Pulmonary artery (tissue), 1 donor: ENCODE measurements around the genes OR8G5, PANX3, SPA17 and MSANTD2.

- PRO-cap = no peak
Observed at GRCh38 chr11:123478244-123478693, 48.2 kb downstream of the GRAMD1B start.

DNA sequence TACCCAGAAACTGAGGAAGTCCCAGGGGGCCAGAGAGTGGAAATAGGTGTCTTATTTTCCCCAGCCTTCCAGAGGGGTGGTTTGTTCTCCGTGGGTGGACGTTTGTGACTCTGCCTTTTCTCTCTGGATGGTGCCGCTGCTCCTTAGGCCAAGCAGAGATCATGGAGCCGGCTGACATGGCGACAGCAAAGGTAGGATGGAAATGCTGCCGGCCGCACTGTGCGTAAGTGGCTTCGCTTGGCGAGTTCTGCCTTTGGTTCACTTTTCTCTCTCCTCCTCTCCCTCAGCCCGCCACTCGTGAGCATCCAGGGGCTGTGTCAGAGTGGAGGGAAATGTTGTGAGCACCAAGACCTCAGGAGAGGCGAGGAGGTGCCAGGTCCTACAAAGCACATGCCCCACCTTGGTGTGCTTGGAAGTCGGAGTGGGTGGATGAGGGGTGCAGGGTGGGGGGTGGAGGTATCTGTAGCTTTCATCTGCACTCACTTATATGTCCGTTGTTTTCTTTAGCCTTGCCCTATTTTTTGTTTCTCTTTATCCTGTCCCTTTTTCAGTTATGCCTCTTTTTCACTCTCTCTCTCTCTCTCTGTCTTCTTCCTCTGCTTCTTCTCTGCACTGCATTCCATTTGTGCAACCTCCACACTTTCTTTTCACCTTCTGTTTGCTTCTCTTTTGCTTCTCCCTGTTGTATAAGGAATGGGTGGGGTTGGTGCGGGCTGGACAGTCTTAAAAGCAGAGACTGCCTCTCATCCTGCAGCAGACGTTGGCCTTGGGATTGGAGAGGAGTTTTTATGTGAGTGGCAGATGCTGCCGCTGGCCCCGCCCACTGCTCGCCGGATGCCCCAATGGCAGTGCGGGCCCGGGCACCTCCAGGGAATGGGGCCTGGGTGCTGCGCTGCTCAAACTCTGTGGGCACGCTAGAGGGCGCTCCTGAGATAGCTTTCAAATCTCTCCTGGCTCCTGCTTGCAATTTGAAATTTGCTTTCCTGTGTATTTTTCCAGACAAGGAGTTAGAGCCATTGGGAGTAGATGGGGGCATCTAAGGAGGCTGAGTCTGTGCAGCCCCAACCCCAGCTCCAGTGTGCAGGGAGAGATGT lies 80.8 kb downstream of the GRAMD1B start:
- PRO-cap = no peak

DNA sequence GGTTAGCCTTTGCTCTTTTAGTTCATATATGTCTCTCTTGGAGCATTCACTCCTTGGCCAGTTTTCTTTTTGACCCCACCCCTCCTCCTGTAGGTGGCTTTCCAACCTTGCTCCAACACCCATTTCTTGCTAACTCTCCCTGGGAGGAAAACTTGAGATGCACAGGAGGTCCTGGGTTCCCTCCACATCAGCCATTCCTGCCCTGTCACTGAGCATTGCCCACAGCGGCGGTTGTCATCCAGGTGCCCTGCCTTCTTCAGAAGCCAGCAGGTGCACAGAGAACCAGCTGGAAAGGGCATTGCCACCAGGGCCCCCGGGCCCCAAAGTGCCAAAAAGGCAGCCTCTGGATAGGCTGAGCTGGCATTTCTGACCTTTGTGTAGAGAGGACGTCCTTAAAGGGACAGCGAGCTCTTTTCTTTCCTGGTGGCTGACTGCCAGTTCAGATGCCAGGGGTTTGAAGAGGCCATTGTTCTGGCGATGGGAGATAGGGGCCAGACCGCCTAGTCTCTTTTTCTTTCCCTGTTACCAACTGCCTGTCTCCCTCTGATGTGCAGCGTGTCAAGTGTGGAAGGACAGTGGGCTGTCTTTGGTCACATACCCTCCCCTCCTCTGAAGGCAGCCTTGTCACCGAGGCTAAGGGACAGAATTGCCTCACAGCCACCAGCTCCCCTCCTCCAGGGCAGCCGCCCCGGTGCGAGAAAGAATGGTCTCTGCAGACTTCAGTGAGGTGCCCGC lies 109.8 kb downstream of the SCN3B start:
- PRO-cap = no peak

GRCh38 chr11:123574399-123575101 lies 79.9 kb downstream of the SCN3B start:
- PRO-cap = no peak

GRCh38 chr11:123822489-123823144 lies 16.5 kb upstream of the OR6M1 start:
- PRO-cap = no peak

DNA sequence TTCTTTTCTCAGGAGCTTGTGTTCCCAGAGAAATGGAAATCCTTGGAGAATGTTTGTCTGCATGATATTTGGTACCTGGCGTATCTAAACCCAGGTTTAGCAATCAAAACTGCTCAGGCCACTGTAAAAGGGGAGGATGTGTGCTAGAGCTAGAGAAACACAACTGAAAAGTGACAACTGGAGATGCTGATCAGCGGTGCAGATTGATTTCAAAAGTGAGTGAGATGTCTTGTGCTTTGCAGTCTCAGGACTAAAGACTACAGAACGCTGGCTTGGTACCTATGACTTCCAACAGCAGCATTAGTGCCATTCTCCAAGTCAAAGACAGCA lies at the start of gene OR8G5:
OR8G5 (plus strand) TSS at position 116 of the 330 bp plus-strand sequence.
- PRO-cap = no peak

GRCh38 chr11:124611267-124611589 lies at the start of gene PANX3:
Gene PANX3, plus strand, starts transcription at chr11:124611428.
- PRO-cap = no peak

DNA sequence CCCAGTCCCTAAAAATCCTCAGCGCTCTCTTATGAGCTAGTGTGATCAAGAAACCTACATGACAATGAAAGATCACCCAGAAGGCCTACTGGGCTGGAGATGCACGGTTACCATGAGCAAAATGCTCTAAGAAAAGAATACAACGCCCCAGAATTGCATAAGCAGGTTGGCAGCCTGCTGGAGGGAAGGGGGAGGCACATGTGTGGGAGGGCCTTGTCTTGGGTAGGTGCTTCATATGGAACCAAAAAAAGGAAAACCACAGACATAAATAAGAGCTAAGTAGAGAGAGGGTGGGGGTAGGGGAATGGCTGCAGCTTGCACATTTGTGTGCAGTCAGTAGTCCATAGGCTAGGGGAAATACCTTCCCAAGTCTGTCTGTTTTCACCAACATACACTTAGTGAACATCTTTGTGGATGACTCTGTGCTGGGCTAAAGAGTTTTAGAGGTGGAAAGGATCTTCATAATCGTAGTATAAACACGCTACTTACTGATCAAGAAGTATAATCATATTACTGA lies 2.8 kb downstream of the SIAE start:
- PRO-cap = no peak

DNA sequence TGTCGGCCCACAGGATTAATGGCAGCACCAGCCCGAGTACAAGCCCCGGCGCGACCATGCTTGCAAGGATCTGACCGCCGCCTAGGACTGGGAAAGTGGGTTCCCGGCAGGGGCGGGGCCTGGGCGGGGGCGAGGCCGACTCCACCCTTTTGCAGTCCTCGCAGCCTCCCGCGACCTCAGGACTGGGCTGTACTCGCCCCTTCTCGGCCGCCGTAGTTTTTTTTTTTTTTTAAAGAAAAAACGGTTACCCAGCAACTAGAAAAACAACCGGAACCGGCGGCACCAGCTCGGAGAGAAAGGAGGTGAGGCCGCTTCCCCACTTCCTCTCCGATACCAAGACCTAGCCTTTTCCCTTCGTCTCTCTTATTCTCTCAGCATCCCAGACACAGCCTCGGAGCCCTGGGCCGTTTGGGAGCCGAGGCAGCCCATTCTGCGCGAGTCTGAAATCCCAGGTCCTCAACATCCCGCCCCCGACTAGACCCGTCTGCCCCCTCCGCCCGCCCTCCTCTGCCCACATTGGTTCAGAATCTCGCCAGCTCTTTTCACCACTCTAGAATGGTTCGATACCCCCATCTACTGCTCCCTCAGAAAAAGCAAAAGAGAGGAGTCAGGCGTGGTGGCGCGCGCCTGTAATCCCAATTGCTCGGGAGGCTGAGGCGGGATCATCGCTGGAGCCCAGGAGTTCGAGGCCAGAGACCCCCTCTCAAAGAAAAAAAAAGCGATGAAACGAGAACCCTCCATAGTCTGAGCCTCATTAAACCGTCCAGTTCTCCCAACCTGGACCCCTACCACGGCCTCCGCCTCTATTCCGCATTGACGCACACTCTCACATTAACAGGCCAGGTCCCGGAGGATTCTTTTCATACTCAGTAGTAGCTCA lies at the start of gene SPA17:
SPA17 (plus strand) TSS at position 254 of the 880 bp plus-strand sequence.
- PRO-cap = bidirectional peak, plus-strand start at position 290 of the sequence, minus-strand start at position 58 of the sequence

- PRO-cap = no peak
Observed at GRCh38 chr11:124754476-124755138, 2.6 kb upstream of the VSIG2 start.

DNA sequence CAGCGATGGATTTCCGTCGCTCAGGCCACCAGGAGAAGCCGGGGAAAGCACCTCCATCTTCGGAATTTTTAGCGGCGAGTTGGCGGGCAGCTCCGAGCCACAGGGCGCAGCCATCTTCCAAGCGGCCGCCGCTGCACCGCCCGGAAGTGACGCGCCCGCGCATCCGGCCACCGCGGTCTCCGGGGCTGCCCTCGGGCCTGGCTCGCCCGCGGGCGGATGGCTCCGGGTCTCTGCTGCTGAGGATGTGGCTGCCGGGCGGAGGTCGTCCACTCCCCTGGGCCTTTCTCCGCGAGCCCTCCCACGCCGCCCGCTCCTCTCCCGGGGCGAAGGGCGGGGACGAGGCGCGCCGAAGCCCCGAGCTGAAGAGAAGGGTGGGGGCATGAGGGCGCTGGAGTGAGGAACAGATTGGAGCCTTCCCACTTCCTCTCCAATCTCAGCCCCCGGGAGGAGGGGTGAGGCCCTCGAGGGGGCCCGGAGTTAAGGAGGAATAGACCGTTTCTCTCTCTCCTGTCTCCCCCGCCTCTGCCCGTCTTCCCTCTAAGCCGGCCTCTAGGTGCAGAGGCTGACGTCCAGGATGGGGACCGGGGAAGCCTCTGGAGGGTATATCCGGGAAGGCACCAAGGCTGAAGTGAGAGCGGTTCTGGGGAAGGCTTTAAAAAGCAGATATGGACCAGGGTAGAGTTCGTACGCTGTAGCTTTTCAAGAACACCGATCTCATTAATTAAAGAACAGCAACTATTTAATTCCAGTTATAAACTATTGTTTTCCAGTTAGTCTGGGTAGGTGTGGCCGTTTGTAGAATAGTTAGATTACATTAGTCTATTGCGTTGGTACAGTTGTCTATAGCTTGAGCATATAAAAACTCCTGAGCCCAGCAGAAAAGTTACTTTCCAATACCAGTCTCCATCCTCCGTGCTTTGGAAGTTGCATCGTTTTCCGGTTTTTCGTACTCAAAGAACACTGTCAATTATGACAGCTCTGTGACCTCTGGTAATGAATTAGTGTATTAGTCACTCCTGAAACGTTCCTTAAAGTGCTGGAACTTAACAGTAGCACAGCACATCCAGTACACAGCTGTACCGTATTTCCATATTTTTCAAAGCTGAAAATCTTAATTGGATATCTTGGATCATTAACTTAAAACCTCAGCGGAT lies at the start of gene MSANTD2:
MSANTD2 (minus strand) TSS at position 140 of the 1,154 bp plus-strand sequence.
- PRO-cap = bidirectional peak, plus-strand start at position 455 of the sequence, minus-strand start at position 106 of the sequence

GRCh38 chr11:124877131-124878182 lies 12.2 kb downstream of the ROBO3 start:
- PRO-cap = no peak

GRCh38 chr11:124879661-124880635 lies 14.7 kb downstream of the ROBO3 start:
- PRO-cap = no peak

- PRO-cap = no peak
Observed at GRCh38 chr11:124881964-124882931, 15.4 kb downstream of the ROBO4 start.

- PRO-cap = no peak
Observed at GRCh38 chr11:124929129-124929705, 6.6 kb downstream of the HEPACAM start.

DNA sequence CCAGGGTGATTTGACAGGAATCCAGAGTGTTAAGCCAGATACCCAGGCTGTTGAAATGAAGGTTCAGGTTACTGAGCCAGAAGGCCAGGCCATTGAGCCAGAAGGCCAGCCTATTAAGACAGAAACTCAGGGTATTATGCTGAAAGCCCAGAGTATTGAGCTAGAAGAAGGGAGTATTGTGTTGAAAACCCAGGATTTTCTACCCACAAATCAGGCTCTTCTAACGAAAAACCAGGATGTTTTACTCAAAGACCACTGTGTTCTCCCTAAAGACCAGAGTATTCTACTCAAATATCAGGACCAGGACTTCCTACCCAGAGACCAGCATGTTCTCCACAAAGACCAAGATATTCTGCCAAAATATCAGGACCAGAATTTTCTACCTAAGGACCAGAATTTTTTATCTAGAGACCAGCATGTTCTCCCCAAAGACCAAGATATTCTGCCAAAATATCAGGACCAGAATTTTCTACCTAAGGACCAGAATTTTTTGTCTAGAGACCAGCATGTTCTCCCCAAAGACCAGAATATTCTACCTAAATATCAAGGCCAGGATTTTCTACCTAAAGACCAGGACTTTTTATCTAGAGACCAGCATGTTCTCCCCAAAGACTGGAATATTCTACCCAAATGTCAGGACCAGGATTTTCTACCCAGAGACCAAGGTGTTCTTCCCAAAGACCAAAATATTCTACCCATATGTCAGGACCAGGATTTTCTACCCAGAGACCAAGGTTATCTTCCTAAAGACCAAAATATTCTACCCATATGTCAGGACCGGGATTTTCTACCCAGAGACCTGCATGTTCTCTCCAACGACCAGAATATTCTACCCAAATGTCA lies 33.5 kb downstream of the CCDC15 start:
- PRO-cap = no peak

DNA sequence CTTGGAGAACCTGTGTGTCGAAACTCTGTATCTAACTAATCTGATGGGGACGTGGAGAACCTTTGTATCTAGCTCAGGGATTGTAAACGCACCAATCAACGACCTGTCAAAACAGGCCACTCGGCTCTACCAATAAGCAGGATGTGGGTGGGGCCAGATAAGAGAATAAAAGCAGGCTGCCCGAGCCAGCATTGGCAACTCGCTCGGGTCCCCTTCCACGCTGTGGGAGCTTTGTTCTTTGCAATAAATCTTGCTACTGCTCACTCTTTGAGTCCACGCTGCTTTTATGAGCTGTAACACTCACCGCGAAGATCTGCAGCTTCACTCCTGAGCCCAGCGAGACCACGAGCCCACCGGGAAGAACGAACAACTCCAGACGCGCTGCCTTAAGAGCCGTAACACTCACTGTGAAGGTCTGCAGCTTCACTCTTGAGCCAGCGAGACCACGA lies 21.1 kb downstream of the TMEM218 start:
- PRO-cap = no peak

GRCh38 chr11:125163236-125164372 lies 947 bp upstream of the PKNOX2 start:
- PRO-cap = no peak

- PRO-cap = no peak
Observed at GRCh38 chr11:125253913-125254390, 89.4 kb downstream of the PKNOX2 start.

DNA sequence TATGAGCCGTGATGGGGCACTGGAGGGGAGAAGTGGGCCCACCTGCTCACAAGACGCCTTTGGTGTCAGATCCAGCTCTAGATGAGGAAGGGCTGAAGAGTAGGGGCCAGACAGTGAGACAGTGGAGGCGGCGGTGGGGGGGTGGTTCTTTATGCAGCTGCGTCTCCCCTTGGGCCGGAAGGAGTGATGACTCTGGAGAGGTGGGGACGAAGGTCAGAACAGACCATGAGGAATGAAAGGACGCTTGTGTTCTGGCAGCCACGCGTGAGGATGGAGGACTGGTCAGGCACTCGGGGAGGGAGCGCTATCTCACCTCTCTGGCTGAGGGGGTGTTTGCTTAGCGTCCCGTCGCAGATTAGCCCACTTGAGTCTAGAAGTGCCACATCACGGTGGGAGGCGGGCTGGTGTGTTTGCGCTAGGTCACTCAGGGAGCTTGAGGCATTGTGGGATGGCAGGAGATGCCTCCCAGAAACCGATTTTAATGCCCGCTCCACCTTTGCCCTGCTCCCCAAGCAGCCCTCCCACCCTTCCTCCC lies 97.6 kb downstream of the PKNOX2 start:
- PRO-cap = no peak